Heart left ventricle (tissue), 7 donors: ENCODE results near the genes CTTNBP2 and CPED1.

DNA sequence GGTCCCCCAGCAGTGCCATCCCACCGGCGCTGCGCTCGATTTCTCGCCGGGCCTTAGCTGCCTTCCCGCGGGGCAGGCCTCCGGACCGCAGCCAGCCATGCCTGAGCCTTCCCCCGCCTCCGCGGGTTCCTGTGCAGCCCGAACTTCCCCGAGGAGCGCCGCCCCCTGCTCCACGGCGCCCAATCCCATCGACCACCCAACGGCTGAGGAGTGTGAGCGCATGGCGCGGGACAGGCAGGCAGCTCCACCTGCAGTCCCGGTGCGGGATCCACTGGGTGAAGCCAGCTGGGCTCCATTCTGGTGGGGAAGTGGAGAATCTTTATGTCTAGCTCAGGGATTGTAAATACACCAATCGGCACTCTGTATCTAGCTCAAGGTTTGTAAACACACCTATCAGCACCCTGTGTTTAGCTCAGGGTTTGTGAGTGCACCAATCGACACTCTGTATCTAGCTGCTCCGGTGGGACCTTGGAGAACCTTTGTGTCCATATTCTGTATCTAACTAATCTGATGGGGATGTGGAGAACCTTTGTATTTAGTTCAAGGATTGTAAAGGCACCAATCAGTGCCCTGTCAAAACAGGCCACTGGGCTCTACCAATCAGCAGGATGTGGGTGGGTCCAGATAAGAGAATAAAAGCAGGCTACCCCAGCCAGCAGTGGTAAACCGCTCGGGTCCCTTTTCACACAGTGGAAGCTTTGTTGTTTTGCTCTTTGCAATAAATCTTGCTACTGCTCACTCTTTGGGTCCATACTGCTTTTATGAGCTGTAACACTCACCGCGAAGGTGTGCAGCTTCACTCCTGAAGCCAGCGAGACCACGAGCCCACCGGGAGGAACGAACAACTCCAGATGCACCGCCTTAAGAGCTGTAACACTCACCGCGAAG, 325.1 kb downstream of the PPP1R3A start:
- PRO-cap, 6 experiments = no peak in any of the 6 experiments
- RAMPAGE, long total RNA, 2 experiments = no peak in any of the 2 experiments
- RRBS = no CpG with 5 or more reads among the region's 40 CpGs

DNA sequence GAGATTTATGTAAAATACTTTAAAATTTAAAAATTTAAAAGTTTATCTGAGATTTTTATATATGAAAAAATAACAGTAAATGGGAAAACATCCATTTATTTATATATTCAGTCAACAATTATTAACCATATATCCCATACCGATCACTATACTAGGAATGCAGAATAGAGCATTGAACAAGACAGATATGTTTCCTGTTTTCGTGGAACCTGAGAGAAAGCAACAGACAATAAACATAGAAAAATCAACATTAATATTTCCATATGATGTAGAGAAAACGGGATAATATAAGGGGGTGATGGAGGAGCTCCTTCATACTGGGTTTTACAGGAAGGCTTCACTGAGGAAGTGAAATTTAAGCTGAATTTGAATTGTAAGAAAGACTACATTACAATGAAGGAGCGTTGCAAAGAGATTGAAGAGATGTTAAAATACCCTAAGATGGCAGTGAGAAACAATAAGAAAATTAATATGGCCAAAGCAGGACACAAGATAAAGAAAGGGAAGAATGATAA, 17.4 kb upstream of the FOXP2 start:
- PRO-cap, 6 experiments = no peak in any of the 6 experiments
- RAMPAGE, long total RNA, 2 experiments = no peak in any of the 2 experiments
- RRBS = no CpG with 5 or more reads among the region's 4 CpGs

GRCh38 chr7:114434839-114435522, 20.4 kb downstream of the FOXP2 start:
- PRO-cap, 6 experiments = no peak in any of the 6 experiments
- RAMPAGE, long total RNA, 2 experiments = no peak in any of the 2 experiments
- RRBS = no CpG with 5 or more reads among the region's 3 CpGs

DNA sequence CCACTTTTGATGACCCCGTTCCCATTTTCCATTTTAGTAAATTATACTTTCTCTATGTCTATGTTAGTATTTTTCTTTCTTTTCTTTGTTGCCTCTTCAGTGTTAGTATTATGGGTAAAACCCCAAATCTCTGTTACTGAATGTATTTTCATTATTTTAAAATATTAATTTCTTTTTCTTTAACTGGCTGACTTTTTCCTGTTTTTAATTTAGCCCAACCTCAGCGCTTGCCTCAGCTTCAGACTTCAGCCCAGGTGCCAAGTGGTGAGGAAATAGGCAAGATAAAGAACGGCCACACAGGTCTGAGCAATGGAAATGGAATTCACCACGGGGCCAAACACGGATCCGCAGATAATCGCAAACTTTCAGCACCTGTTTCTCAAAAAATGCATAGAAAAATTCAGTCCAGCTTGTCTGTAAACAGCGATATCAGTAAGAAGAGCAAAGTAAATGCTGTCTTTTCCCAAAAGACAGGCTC, 57.4 kb downstream of the MDFIC start:
- PRO-cap, 6 experiments = no peak in any of the 6 experiments
- RAMPAGE, long total RNA, 2 experiments = no peak in any of the 2 experiments
- RRBS = no CpG with 5 or more reads among the region's 8 CpGs

- PRO-cap, 6 experiments = peak in 6 of 6 experiments; most common plus-strand start chr7:116211136 (in 4); most common minus-strand start chr7:116211464 (in 6)
- RAMPAGE, long total RNA, 2 experiments = no peak in any of the 2 experiments
- RRBS = 2% methylated on average over 3 of the region's 44 CpGs
Measured at GRCh38 chr7:116210818-116211858, 799 bp downstream of the TES start.

DNA sequence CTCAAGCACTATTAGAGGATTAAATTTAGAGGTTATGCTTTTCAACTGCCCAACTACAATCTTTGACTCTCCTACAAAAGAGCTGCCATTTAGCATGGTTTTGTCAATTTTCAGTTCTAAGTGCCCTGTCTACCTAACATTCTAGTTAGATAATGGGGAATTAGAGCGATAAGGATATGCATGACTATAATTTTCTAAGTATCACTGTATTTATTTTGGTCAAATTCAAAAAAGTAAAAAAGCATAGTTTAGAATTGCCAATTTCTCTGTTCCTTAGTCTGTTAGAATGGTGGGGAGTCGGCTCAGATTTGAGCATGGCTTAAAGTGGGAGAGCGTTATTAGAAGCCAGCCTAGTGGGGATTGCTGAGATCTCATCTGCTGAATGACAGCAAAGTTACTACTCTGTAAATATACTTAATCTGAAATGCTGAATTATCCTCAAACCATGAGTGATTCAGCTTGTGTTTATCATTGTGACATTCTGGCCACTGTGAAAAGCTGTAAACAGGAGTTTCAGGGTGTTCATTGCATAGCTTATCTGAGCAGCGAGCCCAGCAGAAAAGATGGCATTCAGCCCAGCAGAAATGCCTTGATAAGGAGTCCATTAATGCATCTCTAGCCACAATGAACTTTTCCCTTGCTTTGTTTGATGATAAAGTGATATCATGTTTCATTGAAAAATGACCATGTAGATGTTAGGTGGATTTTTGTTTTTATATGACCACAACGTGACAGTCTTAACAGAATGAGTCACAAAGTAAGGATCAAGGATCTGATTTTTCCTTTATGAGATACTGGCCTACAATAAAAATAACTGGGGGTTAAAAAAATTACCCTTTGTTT, 7.6 kb downstream of the TES start:
- PRO-cap, 6 experiments = no peak in any of the 6 experiments
- RAMPAGE, long total RNA, 2 experiments = no peak in any of the 2 experiments
- RRBS = no CpG with 5 or more reads among the region's 5 CpGs

GRCh38 chr7:116222151-116223257, 12.2 kb downstream of the TES start:
- PRO-cap, 6 experiments = no peak in any of the 6 experiments
- RAMPAGE, long total RNA, 2 experiments = no peak in any of the 2 experiments
- RRBS = no CpG with 5 or more reads among the region's 11 CpGs

- PRO-cap, 6 experiments = no peak in any of the 6 experiments
- RAMPAGE, long total RNA, 2 experiments = no peak in any of the 2 experiments
- RRBS = no CpG with 5 or more reads among the region's 3 CpGs
Measured at GRCh38 chr7:116239110-116239595, 28.8 kb downstream of the TES start.

- PRO-cap, 6 experiments = peak in 2 of 6 experiments; most common plus-strand start chr7:116393887 (in 2); most common minus-strand start chr7:116393721 (in 1)
- RAMPAGE, long total RNA, 2 experiments = no peak in any of the 2 experiments
- RRBS = no CpG with 5 or more reads among the region's 7 CpGs
Measured at GRCh38 chr7:116393484-116394266, 105.9 kb upstream of the CAV2 start.

DNA sequence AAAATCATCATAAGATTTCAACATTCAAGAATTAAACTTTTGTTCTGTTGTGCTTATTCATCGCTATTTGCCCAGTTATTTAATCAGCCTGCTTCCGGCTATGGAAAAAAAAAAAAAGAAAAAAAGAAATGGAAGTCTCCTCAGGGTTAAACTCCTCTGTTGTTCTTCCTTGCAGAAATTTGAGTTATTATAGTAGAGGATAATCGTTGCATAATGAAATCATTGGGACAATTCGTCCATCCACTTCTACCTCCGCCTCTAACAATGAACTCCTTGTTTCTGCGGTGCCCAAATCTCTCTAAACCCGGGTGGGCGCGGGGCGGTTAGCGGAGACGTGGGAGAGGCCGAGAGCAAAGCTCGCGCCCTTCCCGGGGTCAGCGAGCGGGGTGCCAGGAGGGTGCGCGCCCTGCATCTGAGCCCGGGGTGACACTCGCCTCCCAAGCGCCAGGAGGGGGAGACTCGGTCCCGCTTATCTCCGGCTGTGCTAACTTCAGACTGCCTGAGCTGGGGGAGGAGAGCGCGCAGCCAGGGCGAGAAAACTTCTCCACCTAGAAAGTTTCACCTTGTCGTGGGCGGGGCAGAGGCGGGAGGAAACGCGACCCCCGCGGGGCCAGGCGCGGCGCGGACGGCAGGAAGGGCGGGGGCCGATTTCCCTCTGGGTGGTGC, 397 bp upstream of the MET start:
- PRO-cap, 6 experiments = peak in 4 of 6 experiments; most common plus-strand start position 502 of the sequence (in 2); most common minus-strand start position 388 of the sequence (in 4)
- RAMPAGE, long total RNA, 2 experiments = no peak in any of the 2 experiments
- RRBS = 1% methylated on average over 20 of the region's 43 CpGs

GRCh38 chr7:116809488-116810083, 52.8 kb upstream of the CAPZA2 start:
- PRO-cap, 6 experiments = no peak in any of the 6 experiments
- RAMPAGE, long total RNA, 2 experiments = no peak in any of the 2 experiments
- RRBS = no CpG with 5 or more reads among the region's 3 CpGs

- PRO-cap, 6 experiments = no peak in any of the 6 experiments
- RAMPAGE, long total RNA, 2 experiments = no peak in any of the 2 experiments
- RRBS = no CpG with 5 or more reads among the region's 15 CpGs
Measured at GRCh38 chr7:116951403-116952103, 1.7 kb upstream of the ST7 start.

GRCh38 chr7:117011210-117011766, 58.0 kb downstream of the ST7 start:
- PRO-cap, 6 experiments = no peak in any of the 6 experiments
- RAMPAGE, long total RNA, 2 experiments = no peak in any of the 2 experiments
- RRBS = no CpG with 5 or more reads among the region's 4 CpGs

DNA sequence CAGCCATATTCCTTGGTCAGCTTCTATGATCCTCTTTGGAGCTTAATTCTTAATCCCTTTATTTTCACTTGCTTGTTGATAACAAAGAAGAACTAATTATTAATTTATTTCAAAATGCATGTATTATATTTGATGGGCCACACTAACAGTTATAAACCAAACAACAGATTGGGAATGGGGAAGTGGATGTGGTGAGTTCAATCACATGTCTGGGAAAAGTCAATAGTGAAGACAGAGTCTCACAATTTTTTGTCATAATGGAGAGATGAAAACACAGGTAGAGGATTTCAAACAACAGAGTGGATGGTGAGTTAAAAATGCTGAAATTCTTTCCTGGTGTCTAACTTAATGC, 1.7 kb upstream of the CFTR start:
- PRO-cap, 6 experiments = no peak in any of the 6 experiments
- RAMPAGE, long total RNA, 2 experiments = no peak in any of the 2 experiments

- PRO-cap, 6 experiments = peak in 6 of 6 experiments; most common minus-strand start chr7:117873439 (in 6)
- RAMPAGE, long total RNA, 2 experiments = start-site peak on the minus strand in 1 of 2 experiments, at chr7:117873423-117873465 at its widest, 7 reads per replicate
- RRBS = 1% methylated on average over 68 of the region's 131 CpGs
Measured at GRCh38 chr7:117872864-117874018, at the start of gene CTTNBP2. CTTNBP2 (minus strand) TSS chr7:117873441.

GRCh38 chr7:120167868-120168295, 105.1 kb upstream of the KCND2 start:
- PRO-cap, 6 experiments = peak in 2 of 6 experiments; most common minus-strand start chr7:120168101 (in 1)
- RAMPAGE, long total RNA, 2 experiments = no peak in any of the 2 experiments
- RRBS = no CpG with 5 or more reads among the region's 3 CpGs

DNA sequence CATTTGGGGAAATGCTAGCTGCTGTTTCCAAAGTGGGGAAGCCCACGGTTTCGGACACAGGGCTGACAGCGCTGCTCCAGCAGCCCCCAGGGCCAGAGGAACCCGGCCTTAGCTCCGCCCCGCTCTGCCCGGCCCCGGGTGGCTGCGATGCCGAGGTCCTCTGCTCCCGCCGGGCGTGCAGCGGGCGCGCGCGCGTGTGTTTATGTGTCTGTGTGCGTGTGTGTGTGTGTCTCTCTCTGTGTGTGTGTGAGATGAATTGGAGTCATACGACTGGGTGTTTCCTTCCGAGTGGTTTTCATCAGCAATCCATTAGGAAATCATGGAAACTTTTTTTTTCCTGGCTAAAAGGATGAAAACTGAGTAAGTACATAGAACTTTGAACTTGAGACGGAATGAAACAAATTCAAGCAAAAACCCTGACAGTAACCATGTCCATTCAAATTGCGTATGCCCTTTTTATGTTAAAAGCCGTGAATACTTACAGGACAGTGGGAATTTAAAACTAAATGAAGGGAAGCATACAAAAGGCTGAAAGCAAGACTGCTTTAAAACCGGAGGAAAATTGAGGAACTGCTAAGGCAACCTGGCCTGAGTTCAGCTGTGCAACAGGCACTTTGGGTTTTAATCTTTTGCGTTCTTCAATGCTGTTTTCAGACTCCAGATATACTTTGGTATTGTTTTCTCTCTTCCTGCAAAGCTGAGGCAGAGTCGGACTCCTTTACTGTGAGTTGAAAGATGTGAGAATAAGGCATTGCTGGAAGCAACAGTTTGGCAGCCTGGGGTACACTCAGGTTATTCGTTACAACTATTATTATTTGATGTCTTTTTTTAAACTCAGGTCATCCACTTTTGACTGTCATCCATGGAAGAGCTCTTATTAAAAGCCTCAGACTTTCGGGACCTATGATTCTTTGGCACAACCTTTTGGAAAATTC, at the start of gene CPED1:
Gene CPED1, plus strand, starts transcription at position 159 of the 935 bp plus-strand sequence.
- PRO-cap, 6 experiments = peak in 6 of 6 experiments; most common plus-strand start position 137 of the sequence (in 4); most common minus-strand start position 177 of the sequence (in 4)
- RAMPAGE, long total RNA, 2 experiments = start-site peak on the plus strand in 2 of 2 experiments, centred at positions 197 to 691 of the sequence, 22 to 291 reads per replicate
- RRBS = 0% methylated on average over 4 of the region's 30 CpGs

GRCh38 chr7:121012371-121013304, 24.1 kb downstream of the CPED1 start:
- PRO-cap, 6 experiments = peak in 1 of 6 experiments; most common plus-strand start chr7:121012726 (in 1); most common minus-strand start chr7:121012640 (in 1)
- RAMPAGE, long total RNA, 2 experiments = no peak in any of the 2 experiments
- RRBS = no CpG with 5 or more reads among the region's 8 CpGs

- PRO-cap, 6 experiments = peak in 1 of 6 experiments; most common minus-strand start chr7:121017126 (in 1)
- RAMPAGE, long total RNA, 2 experiments = no peak in any of the 2 experiments
- RRBS = no CpG with 5 or more reads among the region's 4 CpGs
Measured at GRCh38 chr7:121016557-121017598, 28.4 kb downstream of the CPED1 start.

DNA sequence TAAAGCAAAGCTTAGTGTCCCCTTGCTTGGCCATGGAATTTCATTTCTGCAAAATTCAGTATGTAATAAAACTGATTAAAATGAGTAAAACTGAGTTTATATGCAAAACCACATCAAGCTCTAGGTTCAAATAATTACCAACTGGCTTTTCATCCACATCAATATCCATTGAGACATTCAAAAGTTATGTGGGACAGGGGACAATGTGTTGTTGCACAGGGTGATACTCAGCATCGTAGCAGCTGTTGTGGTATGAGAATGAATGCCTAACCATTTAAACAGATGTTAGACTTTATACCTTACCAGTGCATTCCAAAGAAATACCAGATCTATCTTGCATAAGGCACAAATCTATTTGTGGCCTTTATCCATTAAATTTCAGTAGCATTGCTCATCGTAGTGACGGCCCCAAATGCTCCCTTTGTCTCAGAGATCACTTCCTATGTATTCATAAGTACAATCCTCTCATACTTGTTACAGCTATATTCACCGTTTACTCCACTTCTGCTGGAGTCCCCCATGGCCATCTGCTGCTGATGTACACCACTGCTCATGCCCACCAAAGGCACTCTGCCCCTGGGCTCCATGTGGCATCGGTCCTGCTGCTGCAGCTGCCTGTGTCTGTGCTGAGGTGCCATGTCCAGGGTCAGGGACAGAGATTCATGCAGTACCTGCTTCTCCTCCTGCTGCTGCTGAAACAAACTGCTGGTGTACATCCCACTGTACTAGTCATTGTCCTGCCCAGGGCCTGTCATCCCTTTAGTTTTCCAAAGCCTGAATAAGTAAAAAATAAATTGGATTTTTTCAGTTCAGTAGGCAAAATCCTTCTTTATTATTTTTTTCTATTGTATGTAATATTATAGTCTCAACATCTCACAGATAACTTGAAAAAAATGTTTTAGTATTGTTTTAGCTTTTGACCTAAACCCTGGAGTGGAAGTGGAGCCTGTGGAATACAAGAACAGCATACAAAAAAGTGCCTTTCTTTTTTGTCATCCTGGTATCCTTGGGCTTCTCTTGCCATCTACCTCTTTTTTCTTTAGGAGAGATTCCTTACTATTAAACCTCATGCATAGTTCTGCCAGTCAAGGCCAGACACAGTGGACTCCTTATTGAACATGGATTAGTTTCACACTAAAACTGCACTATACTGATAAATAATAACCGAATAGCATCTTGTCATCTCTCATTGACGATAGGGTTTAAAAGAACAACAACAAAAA, 96.5 kb downstream of the CPED1 start:
- PRO-cap, 6 experiments = peak in 2 of 6 experiments; most common plus-strand start position 501 of the sequence (in 1); most common minus-strand start position 699 of the sequence (in 2)
- RAMPAGE, long total RNA, 2 experiments = no peak in any of the 2 experiments
- RRBS = no CpG with 5 or more reads among the region's 7 CpGs